ENCODE results near the gene MCTP2.

GRCh38 chr15:93245192-93245751 lies 156.3 kb upstream of the RGMA start:
- RRBS, result no CpG with 5 or more reads among the region's 14 CpGs

DNA sequence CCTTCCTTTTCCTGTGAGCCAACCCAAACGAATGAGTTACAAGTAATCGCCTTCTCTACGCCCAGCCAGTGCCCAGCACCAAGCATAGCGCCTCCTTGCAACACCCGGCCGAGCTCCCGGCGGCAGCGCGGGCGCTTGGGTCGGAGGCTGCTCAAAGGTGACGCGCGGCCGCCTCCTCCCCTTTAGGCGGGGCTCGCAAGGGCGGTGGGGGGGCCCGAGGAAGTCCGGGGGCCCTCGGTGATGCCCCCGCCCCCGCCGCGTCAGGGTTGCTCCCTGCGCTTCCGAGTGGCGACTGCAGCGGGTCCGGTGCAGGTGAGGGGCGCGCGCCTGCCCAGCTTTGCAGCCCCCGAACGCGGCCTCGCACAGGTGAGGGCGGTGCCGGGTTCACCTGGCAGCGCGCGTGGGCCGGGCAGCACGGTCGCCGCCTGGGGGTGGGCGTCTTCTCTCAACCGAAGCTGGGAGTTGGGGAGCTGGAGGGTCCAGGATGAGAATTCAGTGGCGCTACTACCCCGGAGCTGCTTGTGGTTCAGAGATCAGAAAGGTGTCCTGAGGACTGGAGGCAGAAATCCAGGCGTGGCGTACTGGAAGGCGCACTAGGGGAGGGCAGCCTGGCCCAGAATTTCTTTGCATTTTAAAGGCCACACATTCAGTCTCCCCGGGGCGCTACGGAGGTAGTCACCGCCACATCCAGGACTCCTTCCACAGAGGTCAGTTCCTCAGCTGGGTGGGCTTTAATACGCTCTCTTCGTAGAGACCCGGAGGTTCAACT lies at the start of gene MCTP2:
MCTP2 (plus strand) TSS at position 263 of the 769 bp plus-strand sequence.
- RRBS, result 5% methylated on average over 37 of the region's 61 CpGs

DNA sequence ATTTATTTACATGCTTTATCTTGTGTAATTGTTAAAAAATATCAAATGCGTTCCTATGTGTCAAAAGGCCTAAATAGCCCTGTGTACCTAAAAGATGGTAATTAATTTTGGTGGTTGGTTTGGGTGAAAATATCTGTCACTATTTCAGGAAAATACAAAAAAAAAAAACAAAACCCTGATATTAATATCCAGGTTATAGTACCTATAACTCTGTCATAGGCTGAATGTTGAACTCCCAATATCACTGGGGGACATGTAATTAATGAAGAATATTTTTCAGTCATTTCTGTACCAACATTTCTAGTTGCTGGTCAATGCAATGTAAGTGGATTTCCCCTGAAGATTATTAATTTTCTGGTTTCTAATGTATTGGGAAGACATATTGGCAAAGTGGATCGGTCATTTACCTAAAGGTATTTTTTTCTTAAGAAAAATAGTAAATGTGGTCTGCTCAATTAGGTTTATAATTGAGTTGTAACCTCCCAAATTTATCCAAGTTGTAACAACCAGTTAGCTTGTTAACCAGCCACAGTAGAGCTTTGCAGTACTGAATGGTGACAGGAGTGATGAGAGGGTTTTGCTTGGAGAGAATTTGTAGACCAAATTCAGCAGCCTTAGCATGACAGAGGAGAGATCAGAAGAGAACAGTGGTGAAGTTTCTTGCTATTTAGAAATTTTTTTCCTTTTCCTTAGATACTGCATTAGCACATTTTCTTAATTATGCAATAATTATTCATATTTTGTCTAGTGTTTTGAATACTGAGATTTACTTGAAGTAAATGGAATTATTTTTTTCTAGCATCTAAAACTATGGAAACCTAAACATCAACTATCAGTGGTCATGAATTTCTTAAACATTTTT lies 112.8 kb downstream of the MCTP2 start:
- RRBS, result no CpG with 5 or more reads among the region's 2 CpGs

DNA sequence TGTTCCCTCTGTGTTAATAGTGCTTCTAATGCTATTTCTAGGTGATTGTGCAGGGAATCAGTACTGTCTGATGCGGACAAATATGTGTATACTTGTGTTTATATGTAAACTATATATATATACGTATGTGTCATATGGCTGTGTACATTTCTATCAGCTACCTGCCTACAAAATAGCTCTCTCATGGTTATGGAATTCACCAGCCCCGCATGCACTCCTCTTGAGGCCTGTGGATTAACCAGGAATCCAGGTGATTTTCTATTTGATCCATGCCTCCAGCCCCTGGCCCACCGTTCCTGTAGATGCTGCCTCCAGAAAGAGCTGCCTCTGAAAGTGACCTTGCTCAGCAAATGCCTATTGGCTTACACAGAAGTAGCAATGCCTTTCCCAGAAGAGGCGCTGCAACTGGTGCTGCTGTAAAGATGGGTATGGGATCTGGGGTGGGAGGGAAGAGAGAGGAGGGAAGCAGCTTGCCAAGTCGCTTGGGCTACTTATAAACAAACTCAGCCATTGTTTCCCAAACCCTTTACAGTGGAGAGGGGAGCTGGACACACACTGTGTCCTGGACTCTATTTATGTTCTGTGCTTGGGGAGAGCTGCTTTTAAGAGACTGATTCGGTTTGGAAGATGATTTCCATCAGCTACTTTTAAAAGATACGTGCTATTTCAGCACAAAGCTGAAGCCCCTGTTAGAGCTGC lies 440.3 kb downstream of the MCTP2 start:
- RRBS, result no CpG with 5 or more reads among the region's 8 CpGs

- RRBS, result 96% methylated on average over 4 of the region's 11 CpGs
These were observed 964.5 kb downstream of the MCTP2 start for GRCh38 chr15:95195902-95196158.

GRCh38 chr15:95281660-95282127 lies 1048.8 kb upstream of the NR2F2 start:
- RRBS, result no CpG with 5 or more reads among the region's 1 CpG

- RRBS, result no CpG with 5 or more reads among the region's 7 CpGs
These were observed 889.7 kb upstream of the NR2F2 start for GRCh38 chr15:95440626-95441326.

- RRBS, result no CpG with 5 or more reads among the region's 4 CpGs
These were observed 871.8 kb upstream of the NR2F2 start for GRCh38 chr15:95458606-95459226.

- RRBS, result no CpG with 5 or more reads among the region's 11 CpGs
These were observed 662.2 kb upstream of the NR2F2 start for GRCh38 chr15:95668241-95668790.

DNA sequence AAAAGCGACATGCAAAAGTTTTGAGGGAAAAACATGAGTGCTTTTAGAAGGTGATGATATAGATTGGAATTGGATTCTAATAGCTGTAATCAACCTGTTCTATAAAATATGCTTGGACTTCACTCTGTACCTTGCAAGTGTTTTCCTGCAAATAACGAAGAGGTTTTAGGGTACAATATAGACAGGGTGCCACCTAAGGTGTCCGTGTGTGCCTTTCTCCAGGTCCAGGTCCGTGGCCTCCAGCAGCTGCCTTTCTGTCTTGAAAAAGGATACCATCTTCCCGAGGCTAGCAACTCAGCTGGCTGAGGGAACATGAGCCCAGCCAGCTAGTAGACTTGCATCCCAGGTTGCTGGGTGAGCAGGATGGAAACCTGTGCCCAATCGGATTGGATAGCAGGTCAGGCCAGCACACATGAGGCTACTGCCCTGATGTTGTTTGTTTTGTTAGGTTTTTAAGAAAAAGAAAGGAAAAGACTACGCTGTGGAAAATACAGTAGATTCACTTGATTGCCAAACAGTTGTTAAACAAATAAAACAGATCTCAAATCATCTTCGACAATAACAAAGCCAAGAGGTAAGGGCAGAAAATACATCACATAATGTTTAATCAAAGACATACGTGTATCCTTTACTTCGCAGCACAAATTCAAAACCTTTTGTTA lies 661.4 kb upstream of the NR2F2 start:
- RRBS, result no CpG with 5 or more reads among the region's 10 CpGs

DNA sequence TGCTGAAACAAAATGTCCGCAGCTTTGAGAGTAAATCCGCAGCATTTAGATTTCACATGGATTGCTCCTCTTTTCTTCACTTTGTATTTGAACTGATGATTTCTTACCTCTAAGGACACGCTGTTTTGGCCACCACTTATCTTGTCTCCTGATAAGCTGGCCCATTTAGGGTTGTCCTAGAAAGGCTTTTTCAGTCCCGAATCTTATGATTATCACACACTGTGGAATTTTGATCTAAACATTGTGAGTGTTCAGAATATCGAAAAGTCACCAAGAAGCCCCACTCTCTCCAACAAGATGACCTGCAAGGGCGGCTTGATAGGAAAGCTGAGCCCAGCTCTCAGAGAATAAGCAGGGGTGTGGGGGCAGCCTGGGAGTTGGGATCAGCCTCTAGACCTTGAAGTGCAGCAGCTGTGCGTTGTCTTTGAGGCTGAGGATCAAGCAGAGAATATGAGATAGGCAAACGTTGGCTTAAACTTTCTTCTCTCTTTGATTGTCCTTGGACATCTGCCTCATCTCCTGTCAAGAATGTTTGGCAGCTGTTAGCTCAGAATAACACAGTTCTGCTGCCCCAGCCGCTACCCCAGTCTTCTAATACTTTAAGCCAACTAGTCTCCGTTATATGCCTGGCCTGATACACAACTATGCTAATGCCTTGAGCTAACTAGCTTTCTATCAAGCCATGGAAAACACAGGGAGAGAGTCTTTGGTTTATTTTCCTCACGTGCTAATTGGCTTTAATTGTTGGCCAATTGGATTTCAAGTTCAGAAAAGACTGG lies 399.6 kb upstream of the NR2F2 start:
- RRBS, result no CpG with 5 or more reads among the region's 11 CpGs

DNA sequence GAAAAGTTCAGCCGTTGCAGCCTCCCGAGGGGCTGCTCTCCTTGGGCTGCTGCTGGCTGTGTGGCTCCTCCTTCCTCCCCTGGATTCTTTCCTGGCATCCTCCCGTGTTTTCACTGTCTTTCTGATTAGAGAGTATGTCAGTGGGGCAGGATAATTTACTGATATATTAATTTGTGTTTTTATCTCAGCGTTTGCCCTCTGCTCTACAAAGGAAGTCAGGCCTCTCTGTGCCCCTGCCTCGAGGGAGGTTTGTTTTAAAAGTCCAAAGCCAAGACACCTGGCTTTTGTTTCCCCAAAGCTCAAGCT lies 150.3 kb upstream of the NR2F2 start:
- RRBS, result no CpG with 5 or more reads among the region's 5 CpGs

DNA sequence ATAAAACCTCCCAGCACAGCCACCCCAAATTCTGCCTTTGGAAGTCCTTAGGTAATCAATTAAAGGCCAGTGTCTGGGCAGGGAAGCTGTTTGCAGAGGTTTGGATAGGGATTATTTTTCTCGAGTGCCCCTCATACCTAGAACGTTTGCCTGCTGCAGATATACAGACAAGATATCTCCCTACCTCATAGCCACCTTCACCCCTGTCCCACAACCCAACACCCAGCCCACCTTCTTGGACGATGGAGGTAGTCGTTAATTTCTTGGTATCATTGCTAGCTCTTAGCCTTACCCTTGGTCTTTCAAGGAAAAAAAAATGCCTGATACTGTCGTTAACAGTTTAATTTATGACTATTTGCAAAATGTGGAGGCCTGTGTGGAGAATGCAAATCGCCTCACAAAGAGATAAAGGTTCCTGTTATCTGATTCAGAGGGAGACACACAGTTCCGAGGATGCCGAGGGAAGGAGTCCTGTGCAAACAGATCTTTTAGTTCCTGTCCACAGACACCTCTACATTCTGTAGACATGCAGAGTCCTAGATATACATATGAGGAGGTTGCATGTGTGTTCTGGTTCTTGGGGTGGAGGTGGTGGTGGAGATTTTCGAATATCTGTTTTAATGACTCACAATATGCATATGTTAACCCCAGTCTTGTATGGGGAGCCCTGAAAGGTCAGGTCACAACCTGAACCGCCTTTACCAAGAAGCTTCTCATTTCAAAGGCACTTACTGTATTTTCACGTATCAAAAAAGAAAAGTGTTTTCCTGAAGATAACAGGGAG lies 5.5 kb downstream of the NR2F2 start:
- RRBS, result no CpG with 5 or more reads among the region's 11 CpGs

DNA sequence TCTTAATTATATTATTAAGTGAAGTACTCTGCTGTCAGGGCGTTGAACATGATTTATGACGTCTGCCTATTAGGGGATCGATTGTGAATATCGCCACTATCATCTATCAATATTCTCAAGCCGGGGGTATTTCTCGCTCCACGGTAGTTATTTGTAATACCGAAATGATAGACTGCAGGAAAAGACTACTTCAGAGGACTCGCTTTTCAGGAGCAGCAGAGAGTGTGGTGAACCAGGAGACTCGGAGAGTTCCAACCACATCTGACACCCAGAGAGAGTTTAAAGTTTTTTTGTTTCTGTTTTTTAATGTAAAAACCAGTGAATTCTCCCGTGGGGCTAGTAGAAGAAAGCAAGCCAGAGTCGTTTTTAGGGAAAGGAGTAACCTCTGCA lies 20.7 kb downstream of the NR2F2 start:
- RRBS, result no CpG with 5 or more reads among the region's 12 CpGs

DNA sequence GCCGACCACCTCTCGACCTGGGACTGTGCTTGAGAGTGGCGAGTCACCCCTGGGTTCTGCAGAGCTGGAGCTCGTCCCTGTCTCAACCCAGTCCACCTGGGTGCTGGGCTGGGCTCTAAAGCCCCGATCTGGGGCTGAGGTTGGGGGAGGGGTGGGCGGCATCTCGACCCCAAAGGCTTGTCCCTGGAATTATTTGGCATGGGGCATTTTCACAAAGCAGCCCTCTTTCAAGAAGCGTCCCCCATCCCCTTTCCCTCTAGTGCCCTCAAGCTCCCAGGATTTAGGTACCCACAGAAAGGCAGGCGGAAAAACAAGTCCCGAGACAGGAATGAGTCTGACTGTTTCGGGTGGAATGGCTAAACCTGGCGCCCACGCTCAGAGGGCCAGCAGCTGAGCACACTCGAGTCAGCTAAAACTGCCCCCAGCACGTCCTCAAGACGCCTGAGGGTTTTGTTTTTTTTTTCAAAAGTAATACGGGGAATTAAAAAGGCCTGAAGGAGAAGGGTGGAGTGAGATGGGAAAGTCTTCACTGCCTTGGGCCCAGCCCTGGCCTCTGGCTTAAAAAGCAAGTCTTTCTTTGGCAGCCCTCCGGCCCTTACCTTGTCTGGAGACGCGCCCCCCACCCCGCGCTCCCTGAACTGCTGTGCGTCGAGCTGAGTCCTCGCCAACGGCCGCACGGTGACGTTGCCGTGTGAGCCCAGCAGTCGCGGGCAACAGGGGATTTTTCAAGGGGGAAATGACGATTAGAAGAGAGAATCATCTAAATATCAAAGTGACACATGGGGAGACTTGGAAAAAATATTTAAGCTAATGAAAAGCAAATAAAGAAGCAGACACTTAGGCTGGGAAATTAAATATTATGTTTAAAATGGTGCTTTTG lies 32.6 kb downstream of the NR2F2 start:
- RRBS, result no CpG with 5 or more reads among the region's 33 CpGs

- RRBS, result 47% methylated on average over 2 of the region's 29 CpGs
These were observed 35.3 kb downstream of the NR2F2 start for GRCh38 chr15:96365783-96366255.

- RRBS, result 4% methylated on average over 11 of the region's 46 CpGs
These were observed 79.2 kb downstream of the NR2F2 start for GRCh38 chr15:96409602-96410237.

DNA sequence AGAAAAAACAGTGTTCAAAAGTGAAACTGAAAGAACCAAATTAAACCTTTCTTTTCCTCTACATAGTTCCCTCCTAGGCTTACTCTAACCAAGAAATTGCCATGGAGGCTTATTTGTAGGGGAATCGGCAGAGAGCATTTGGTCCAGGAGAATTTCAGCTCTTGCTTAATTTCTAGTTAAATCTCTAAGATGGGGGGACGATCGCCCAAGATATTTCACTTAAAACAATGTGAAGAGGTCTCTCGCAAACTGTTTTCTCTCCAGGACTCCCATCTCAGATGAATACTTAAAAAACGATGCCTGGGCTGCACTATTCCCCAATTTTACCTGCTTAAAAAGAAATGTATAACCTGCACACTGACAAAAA lies 728.9 kb upstream of the ARRDC4 start:
- RRBS, result no CpG with 5 or more reads among the region's 5 CpGs

GRCh38 chr15:97652787-97653359 lies 307.6 kb upstream of the ARRDC4 start:
- RRBS, result 13% methylated on average over 2 of the region's 33 CpGs

DNA sequence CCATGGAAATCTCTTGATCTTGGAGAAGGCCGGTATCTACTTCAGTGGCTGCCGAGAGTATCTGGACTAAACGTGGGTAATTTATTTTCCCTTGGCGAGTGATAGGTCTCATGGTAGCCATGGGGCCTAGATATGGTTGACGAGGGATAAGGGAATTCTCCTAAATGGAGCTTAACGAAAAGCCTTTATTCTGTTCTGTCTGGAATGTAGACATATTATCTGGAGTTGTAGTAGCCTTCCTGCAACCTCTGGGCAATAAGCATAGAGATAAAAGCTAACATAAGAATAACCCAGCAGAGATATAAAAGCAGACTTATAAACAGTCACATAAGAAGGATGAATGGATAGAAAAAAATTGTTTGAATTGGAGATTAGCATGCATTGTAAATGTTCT lies 281.3 kb upstream of the ARRDC4 start:
- RRBS, result no CpG with 5 or more reads among the region's 6 CpGs

All from AG08470 (cell line).